Peyer's patch (tissue), 4 donors: ENCODE measurements around the genes MBTPS1 and WFDC1.

DNA sequence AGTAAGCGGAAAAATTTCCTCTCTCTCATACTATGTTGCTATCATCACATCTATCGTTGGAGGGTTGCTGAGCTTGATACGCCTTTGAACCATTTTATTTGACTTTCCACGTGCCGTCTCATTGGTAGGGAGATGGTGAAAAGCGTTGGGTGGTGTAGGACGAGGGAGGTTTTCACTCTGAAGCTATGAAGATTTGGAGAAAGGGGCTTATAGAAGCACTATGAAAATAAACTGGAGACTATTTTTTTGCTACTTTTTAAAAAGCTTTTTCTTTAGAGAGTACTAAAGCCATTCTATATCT, 7.8 kb upstream of the HSBP1 start:
- PRO-cap, result unidirectional peak, plus-strand start at position 139 of the sequence
- RAMPAGE, long total RNA, 4 experiments, result no peak in any of the 4 experiments

- PRO-cap, result no peak
- RAMPAGE, long total RNA, 4 experiments, result no peak in any of the 4 experiments
Measured at GRCh38 chr16:83802106-83802782, 5.5 kb upstream of the HSBP1 start.

DNA sequence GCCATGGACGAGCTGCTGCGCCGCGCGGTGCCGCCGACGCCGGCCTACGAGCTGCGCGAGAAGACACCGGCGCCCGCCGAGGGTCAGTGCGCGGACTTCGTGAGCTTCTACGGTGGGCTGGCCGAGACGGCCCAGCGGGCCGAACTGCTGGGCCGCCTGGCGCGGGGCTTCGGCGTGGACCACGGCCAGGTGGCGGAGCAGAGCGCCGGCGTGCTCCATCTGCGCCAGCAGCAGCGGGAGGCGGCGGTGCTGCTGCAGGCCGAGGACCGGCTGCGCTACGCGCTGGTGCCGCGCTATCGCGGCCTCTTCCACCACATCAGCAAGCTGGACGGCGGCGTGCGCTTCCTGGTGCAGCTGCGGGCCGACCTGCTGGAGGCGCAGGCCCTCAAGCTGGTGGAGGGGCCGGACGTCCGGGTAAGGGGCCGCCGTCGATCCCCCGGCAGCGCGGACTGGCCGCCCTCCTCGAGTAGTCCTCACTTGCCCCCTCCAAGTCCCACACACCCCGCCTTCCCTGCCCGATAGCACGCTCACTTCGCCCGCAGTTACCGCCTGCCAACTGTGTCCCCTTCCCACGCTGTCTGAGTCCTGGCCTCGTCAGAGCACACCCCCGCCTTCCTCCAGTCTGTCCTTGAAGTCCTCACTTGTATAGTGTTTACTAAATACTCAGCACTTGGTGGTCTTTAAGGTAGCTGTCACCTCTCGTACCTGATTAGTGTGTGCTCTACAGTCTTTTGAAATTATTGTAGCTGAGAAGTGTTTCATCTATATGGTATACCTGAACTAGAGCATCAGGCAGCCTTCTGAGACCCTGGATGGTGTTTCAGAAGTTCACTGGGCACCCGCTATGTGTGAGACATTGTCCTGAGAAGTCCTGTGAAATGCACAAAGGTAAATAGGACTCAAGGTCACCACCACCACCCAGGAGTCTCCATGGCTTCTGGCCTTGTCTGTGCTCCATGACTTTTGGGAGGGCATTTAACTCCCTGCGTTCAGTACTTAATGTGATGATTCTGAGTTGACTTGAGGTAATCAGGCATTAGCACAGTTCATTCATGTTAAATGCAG, 676 bp downstream of the MLYCD start:
- PRO-cap, result bidirectional peak, plus-strand start at position 316 of the sequence, minus-strand start at position 318 of the sequence
- RAMPAGE, long total RNA, 4 experiments, result no peak in any of the 4 experiments

GRCh38 chr16:83903597-83904184, 4.8 kb downstream of the MLYCD start:
- PRO-cap, result no peak
- RAMPAGE, long total RNA, 4 experiments, result no peak in any of the 4 experiments

DNA sequence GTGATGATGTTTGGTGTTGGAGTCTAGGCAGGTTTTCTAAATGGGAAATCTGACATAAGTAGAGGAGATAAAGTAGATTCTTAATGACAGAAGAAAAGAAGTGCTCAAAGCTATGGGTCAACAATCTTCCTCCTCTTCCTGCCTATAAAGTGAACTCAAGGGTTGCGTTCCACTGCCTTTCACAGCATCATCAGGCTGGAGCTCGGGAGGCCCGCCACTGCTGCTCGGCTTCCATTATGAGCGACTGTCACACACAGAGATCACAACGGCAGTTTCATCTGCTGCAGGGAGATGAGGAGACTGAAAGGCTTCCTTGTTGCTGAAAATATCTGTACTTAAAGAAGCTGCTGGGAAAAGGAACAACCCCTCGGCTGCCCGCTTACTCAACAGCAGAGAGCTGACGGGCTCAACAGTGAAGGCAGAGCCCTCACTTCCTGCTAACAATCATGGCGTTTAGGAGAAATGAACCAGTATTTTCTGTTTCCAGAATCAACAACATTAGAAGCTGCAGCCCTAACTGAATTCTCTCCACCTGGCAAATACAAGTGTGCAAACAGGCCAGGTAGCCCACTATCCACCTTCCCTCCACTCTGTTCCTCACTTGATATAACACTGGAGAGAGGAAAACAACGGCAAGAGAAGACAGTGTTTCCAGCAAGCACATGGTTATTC, 33.9 kb downstream of the MBTPS1 start:
- PRO-cap, result no peak
- RAMPAGE, long total RNA, 4 experiments, result no peak in any of the 4 experiments

DNA sequence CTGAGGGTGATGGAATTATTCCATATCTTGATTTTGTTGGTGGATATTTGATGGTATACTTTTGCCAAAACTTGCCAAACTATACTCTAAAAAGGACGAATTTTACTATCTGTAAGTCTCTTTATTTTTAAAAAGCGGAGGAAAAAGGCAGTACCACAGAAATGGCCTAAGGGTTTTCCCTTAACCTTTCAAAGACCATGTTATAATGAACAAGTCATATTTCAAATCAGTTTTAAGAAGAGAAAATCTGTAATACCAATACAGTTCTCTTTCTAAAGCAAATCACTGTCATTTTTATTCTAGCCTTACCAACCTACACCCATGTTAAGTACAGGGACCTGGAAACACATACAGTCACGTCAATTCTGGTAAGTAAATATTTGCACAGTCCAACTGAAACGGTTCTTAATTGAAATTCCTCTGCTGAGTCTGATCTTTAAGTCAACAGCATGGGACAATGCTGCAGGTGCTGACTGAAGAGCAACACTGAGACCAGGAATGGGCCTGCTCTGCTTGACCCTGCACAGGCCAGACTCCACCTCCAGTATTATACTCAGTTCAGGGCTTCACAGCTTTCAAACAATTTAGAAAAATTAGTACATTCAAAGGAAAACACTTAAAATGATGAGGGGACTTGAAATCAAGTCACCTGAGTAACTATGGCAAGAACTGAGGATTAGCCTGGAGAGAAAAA, 20.2 kb downstream of the MBTPS1 start:
- PRO-cap, result no peak
- RAMPAGE, long total RNA, 4 experiments, result no peak in any of the 4 experiments

GRCh38 chr16:84116116-84117172, at the start of gene MBTPS1:
Gene MBTPS1 (minus strand): TSS chr16:84116942.
- PRO-cap, result bidirectional peak, plus-strand start at chr16:84116437, minus-strand start at chr16:84116324; unidirectional peak, minus-strand start at chr16:84116659; bidirectional peak, plus-strand start at chr16:84117057, minus-strand start at chr16:84116929
- RAMPAGE, long total RNA, 4 experiments, result start-site peak on the plus strand in 2 of 4 experiments, at chr16:84117035-84117049 at its widest, 19 to 42 reads per replicate; start-site peak on the minus strand in 4 of 4 experiments, at chr16:84116808-84116949 at its widest, 50 to 174 reads per replicate

DNA sequence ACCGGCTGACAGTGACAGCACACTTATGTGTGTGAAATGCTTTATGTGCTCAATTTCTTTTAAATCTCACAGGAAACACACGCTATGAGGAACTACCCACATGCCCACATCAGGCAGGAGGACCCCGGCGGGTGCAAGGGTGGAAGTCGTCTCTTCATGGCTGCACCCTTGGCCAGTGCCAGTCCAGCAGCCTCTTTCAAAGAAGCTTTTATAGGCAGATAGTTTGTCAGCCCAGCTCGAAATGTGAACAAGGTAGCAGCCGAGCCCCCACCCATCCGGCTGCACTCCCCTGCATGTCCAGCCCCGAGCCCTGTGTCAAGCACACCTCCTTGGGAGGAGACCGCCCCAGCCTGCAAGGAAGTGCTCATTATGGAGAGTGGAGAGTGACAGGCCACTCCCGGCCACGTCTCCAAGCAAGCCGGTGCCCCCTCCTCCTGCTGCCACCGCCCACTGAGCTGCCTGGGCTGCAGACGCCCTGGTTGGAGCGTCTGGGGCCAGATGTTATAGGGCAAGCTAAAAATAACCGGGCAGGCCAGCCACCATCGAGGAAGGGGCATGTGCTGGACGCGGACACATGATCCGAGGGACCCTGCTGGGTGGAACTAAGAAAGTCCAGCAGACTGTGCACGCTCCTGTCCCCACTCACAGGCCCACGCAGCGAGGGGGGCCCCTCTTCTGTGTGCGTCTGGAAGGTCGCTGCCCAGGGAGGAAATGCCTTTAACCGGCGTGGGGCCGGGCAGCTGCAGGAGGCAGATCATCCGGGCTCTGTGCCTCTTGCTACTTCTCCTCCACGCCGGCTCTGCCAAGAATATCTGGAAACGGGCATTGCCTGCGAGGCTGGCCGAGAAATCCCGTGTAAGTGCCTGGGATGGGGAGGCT, at the start of gene WFDC1:
TSS of gene WFDC1 (plus strand) at position 618 of the 879 bp plus-strand sequence.
- PRO-cap, result bidirectional peak, plus-strand start at position 720 of the sequence, minus-strand start at position 687 of the sequence
- RAMPAGE, long total RNA, 4 experiments, result start-site peak on the plus strand in 1 of 4 experiments, centred at position 623 of the sequence, 6 reads per replicate

DNA sequence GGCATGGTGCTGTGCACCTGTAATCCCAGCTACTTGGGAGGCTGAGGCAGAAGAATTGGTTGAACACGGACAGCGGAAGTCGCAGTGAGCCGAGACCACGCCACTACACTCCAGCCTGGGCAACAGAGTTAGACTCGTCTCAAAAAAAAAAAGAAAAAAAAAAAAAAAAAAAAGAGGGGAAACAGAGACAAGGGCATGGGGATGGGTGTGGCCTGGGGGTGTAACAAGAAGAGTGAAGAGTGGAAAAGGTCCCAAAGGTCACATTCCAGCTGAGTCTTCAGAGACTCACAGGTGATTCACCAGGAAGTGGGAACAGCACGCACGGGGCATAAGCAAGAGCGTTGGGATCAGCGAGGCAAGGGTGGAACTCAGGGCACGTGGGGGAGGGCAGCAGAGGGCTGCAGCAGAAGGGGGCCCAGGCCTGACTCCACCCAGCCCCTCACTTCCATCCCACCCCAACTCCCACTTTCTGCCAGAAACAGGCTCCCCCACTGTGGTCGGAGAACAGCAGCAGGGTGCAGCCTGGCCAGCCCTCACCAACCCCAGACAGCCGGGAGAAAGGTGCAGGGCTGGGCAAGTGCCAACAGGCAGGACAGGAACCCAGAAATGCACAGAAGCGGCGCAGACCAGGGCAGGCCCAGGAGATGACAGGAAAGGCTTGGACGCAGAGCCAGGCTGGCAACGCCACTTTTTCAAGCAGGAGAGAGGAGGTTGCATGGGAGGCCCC, 3.3 kb downstream of the MEAK7 start:
- PRO-cap, result unidirectional peak, plus-strand start at position 344 of the sequence
- RAMPAGE, long total RNA, 4 experiments, result no peak in any of the 4 experiments

DNA sequence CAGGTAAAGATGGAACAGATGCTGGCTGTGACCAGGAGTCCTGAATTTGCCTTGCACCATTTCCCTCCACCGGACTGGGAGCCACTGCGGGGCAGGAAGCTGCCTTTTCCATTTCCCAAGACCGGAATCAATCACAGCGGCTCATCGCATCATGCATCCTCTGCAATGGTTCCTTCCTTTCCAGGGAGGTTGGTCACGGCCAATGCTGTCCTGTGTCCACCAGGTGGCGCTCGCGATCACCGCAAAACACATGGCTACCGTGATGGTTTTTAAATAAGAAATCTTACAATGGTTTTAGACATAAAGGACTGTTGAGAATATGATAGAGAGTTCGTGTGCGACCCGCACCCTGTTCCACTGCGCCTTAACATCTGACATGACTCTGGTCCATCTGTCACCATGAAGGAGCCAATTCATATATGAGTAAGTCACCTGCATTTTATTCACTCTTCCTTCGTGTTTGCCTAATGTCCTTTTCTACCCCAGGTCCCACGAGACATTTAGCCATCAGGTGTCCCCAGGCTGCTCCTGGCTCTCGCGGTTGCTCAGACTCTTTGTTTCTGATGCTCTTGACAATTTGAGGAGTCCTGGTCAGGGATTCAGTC, 6.9 kb upstream of the MEAK7 start:
- PRO-cap, result no peak
- RAMPAGE, long total RNA, 4 experiments, result no peak in any of the 4 experiments

DNA sequence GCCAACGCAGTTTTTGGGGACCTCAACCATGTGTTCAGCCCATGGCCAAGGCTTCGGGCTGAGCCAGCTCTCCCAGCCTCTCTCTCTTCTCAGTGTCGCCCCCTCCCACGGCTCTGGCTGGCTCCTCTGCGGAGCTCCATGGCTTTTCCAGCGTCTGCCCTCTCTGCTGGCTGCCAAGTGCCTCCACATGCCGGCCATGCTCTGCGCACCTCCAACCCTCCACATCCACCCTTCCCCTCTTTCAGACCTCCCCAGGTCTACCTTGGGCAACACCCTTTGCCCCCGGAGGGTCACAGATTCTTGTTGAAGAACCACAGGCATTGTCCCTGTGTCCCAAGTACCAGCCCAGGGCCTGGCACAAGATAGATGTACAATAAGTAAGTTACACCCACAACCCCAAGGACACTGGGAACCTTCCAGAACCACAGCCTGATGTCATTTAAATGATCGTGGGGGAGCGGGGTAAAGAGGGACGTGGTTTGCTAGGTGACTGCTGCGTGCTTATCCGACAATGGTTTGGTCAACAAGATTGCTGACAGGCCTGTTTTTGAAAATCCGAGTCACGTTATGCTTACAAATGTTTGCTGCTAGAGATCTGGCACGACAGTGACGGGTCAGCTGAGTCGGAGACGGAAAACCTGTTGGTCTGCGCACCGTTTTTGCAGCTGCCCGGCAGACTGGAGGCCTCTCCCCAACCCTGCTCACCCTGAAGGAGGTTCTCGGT, 23.0 kb downstream of the COTL1 start:
- PRO-cap, result bidirectional peak, plus-strand start at position 465 of the sequence, minus-strand start at position 339 of the sequence
- RAMPAGE, long total RNA, 4 experiments, result no peak in any of the 4 experiments

DNA sequence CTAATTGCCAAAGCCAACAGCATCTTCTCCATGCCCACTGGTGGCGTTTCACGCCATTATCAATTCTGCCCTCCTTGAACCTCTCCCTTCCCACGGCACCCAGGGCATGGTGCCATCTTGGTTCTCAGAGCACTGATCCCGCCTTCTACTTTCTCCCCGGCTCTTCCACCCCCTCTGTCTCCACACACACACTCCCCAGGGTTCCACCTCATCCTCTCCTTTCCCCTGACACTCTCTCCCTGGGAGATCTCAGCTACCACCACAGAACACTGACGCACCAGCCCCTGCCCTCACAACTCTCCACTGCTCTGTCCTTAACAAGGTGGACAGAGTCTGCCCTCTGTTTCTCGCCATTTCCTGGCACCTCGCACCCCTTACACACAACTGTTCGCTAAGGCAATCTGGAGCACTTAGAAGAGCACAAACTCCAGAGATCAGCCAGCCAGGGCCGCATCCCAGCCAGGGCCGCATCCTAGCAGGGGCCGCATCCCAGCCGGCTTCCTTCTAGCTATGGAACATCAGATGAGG, 21.3 kb downstream of the COTL1 start:
- PRO-cap, result no peak
- RAMPAGE, long total RNA, 4 experiments, result no peak in any of the 4 experiments

GRCh38 chr16:84600635-84601408, 17.1 kb downstream of the COTL1 start:
- PRO-cap, result no peak
- RAMPAGE, long total RNA, 4 experiments, result no peak in any of the 4 experiments

DNA sequence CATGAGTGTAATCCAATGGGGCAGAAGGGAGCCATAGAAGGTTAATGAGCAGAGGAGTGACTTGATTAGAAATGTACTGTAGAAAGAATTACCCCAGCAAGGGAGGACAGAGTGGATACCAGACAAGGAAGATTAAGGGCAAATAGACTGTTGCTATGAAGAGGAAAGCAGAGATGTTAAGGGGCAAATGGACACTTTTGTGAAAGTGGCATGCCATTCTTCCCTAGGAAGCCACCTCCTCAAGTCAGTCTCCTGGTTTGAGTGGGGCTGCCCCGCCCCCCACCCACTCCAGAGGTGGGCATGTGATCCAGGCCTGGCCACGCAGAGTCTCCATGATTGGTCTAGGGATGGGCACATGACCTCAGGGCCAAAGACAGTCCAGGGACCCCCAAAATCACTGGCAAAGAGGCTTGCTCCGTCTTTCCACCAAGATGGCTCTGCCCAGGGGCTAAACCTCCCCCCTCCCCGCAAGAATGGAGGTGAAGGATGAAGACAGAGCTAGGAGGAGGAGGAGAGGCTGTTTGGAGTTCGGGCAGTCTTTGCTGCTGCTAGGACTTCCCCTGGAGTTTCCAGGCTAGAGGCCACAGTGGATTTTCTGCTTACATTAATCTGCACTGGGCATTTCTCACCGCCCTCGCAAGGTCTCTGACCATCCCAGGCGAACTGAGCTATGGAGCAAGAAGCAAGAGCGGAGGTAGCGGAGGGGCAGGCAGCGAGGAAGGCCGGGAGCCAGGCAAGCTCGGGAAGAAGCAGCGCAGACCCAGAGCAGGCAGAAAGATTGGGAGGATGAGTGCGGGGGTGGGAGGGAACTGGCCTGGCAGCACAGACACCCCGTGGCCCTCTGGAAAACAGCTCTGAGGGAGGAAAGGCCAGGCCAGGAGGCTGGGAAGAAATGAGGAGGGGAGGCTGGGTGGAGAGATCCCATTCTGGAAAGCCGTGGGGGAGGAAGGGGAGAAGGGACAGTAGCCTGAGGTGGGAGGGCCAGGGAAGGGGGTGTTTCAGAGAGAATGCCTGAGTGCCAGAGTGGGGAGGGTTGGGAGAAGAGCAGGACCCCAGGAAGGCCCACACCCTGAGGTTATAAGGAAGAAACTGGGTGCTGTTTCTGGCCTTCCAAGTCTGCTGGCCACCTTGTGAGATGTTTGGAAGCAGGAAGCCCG, 3.9 kb downstream of the COTL1 start:
- PRO-cap, result no peak
- RAMPAGE, long total RNA, 4 experiments, result no peak in any of the 4 experiments

DNA sequence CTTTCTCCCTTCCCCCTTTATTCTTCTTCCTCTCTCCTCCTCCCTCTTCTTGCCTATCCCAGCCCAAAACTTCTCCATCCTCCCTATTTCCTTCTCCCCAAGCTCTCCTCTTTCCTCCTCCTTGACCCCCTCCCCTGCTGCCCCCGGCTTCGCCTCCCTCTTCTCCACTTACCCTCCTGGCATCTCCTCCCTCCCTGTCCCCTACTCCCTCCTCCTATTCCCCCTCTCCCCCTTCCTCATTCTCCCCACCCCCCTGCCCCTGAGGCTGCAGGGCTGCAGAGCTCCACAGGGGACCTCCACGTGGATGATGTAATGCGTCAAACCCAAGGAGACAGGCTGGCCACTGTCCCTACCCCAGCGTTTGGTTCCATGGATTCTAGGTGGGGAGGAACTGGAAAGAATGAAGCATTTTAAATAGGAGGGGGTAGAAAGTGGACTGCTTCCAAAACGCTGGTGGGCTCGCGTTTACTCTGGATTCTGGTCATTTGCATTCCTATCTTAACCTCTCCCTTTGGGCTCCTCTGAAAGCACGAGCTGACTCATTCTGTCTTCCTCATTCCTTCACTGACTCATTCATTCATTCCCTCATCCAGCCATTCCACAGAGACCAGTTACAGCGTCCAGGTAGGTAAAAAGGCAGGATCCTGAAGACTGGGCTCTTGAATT, 763 bp upstream of the COTL1 start:
- PRO-cap, result no peak
- RAMPAGE, long total RNA, 4 experiments, result no peak in any of the 4 experiments

DNA sequence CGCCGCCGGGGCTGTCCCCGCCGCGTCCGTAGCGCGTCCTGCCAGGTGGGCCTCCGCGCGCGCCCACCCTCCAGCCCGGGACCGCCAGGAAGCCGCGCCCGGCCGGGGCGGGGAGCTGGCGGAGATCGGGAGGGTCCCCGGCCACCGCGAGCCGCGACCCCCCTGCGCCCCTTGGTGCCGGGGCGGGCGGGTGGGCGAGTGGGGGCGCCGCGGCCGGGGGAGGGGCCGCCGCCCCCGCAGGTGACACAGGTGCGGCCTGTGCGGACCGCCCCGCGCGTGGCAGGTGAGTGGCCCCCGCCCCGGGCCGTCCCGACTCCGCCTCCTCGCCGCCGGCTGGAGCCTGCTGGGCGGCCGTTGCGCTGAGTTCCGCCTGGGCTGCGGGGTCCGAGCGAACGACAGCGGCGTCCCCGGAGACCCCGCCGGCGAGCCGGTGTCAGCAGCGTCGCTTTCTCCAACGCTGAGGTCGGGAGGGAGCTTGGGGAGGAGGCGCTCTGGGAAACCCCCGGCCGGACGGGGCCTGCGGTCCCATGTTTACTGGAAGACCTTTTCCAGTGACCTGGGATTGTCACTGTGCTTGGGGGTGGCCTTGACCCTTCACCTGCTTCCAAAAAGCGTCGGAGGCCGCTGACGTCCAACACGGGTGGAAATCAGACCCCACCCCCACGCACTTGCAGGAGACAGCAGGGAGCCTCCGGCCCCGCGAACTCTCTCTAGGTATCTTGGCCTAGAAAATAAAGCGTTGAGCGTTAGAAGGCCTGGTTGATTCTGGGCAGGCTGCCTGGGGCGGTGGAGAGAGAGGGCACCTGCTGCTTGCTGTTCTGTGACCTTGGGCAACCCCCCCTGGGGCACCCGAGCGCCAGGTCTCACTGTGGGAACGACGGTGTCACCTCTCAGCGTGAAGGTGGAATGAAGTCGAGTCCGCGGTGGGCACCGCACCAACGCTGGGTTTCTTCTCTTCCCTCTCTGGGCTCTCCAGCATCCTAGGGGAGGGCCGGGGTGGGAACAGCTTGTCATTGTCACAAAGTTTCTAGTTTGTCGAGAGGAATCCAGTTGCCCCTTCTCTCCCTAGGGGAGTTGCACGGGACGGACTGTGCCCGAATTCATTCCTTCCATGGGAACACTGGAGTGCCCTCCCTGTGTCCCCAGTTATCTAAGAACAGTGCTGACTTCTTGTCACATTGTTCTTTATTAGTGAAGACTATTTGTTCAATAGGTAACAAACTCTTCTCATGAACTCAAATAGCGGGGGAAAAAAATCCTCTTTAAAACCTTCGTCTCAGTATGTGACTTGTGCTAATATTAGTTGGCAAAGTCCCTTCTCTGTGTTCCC, 759 bp downstream of the KLHL36 start:
- PRO-cap, result bidirectional peak, plus-strand start at position 335 of the sequence, minus-strand start at position 314 of the sequence
- RAMPAGE, long total RNA, 4 experiments, result no peak in any of the 4 experiments

DNA sequence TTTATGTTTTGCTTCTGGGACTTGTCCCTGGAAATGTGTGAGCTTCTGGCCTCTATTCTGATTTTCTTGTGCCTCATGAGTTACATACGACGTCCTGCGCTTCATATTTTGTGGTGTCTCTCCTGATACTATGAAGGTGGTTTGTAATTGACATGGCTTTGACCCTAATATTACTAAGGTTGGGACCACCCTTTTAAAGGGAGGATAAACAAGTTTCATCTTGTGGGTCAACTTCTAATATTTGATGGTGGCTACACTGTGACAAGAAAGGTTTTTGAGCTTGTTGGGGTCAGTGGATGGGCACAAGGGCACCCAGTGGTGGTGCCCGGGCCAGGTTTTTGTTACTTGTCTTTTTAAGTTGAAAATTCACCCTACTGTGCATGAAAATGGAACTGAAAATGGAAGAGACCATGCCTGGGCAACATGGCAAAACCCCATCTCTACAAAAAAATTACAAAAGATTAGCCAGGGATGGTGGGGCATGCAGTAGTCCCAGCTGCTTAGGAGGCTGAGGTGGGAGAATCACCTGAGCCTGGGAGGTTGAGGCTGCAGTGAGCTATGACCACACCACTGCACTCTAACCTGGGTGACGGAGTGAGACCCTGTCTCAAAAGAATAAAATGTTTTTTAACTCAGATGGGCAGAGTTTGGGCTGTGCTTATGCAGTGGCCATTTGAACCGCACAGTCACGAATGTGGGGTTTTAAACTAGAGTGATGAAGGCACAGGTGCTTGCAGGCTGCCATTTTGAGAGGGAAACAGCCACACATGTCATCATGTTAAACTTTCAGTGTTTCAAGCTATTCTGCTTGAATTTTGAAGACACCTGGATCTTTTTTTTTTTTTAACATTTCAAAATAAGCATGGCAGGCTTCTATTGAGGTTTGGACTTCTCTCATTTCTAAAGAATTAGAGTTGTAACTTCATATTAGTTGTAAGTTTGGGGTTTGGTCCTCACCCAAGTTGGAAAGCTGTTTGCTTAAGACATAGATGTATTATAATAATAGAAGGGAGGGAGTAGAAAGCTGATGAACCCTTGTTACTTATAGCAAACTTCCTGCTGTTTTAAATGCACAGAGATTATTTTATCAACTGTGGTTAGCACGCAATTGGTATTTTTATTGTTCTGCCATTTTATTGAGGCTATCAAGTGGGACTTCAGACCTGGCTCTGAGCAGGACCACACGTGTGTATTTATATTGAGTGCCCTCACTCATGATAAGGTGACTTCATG, 16.5 kb downstream of the KLHL36 start:
- PRO-cap, result no peak
- RAMPAGE, long total RNA, 4 experiments, result no peak in any of the 4 experiments

DNA sequence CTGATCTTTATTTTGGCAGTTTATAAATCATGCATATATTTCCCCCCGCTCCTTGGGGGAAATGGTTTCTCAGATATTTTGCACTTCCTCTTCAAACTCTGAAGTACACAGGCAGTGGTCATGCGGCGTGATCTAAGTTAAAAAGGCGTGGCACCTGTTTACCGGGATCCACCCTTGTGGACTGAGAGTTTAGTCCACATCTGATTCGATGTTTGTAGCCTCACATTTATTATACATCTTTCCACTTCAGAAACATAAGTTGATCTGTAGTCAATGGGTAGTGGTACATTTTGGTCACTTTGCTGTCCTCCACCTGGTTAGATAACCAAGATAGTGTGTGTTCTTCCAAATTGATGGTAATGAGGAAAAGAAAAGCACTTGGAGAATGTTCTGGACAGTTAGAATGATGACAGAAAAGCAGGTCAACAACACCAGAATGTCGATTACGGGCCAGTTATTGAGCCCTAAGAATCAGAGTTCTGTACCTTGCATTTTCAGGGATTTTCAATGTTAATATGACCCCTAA, 51.6 kb downstream of the USP10 start:
- PRO-cap, result no peak
- RAMPAGE, long total RNA, 4 experiments, result no peak in any of the 4 experiments

GRCh38 chr16:84767982-84768615, 51.7 kb upstream of the CRISPLD2 start:
- PRO-cap, result no peak
- RAMPAGE, long total RNA, 4 experiments, result no peak in any of the 4 experiments

DNA sequence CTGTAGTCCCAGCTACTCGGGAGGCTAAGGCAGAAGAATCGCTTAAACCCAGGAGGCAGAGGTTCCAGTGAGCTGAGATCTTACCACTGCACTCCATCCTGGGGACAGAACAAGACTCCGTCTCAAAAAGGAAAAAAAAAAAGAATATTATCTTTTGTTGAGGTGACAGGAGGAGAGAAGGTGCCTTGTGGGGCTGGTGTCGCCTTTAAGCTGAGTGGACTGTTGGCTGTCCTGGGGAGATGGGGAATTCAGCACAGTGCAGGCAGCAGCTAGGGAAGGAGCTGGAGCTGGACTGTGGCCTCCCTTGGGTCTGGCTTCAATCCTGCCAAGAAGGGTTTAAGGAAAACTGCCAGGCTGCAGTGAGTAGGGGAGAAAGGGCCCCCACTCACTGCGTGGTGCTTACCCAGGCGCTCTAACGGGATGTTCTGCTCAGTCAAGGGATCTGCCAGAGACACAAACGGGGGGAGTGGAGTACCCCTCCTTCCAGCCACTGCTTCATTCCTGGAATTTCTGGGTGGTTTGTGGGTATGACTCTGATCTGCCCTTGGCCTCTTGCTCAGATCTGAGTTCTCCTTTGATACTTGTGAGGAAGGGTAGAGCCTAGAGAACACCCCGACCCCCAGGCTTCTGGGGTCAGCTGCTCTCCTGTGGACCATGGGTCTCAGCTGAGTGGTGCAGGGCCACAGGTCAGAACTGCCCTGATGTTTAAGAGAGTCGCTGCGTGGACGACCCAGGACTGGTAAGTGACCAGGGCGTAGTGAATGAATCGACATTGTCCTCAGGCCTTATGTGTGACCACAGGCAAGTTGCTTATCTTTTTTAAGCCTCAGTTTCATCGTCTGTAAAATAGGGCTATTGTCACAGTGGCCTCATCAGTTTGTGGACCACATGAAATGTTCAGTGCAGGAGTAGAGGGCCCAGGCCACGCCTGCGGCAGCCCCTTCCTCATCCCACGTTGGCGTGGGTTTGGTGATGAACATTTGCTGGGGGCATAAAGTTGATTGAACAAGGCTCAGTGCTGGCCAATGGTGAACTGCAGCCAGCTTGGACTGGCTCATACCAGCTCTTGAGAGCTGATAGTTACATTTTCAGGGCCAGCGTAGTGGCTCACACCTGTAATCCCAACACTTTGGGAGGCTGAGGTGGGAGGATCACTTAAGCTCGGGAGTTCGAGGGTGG, 9.6 kb downstream of the CRISPLD2 start:
- PRO-cap, result bidirectional peak, plus-strand start at position 580 of the sequence, minus-strand start at position 312 of the sequence
- RAMPAGE, long total RNA, 4 experiments, result start-site peak on the plus strand in 1 of 4 experiments, centred at positions 223 to 636 of the sequence, 5 to 13 reads per replicate